Ishikawa (cell line): ENCODE results near the genes RAB9A and PIR.

DNA sequence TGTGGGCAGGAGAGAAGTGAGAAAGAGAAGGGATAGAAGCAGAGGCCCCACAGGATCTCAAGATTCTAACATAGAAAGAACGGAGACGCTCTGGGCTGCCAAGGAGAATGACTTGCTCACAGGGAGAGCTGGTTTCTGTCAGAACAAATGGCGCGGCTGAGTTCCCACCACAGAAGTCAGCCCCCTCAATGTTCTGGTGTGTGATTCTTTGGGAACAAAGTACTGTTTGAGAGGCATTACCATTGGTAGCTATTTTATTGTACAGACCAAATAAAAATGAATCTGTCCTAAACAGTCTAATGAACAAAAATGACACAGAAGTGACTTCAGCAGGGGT lies 80.5 kb downstream of the ATXN3L start:
- RRBS = no CpG with 5 or more reads among the region's 4 CpGs

GRCh38 chrX:13489482-13489926 lies 79.9 kb upstream of the EGFL6 start:
- RRBS = no CpG with 5 or more reads among the region's 6 CpGs

GRCh38 chrX:13688568-13689644 lies at the start of gene RAB9A:
RAB9A (plus strand) TSS chrX:13689128.
- RRBS = 2% methylated on average over 22 of the region's 76 CpGs

DNA sequence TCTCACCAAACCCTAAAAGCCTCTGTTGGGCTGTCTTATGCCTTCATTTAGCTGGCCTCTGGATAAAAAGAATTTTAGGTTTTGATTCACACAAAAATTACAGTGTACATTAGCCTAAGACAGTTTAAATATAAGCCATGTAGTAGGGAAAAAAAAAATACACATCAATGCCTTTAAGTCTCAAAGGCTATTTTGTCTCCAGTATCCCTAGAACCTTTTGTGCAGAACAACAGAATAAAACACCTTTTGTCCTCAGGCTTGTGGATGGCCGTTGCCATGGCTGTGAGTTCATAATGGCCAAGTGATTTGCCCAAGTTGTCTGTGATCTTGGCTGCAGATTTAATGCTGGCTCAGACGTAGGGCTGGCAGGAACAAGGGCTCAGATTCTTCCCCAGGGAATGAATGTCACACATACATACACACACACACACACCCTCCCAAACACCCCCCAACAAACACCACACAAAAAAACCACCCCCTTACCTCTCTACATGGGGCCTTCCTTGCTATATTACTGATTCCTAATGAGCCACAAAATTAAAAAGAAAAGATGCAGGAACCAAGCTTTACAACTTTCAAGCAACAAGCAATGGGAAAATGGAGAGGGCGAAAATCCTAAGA lies 25.3 kb downstream of the GPM6B start:
- RRBS = no CpG with 5 or more reads among the region's 3 CpGs

GRCh38 chrX:13939045-13939484 lies 90.6 kb downstream of the GEMIN8 start:
- RRBS = no CpG with 5 or more reads among the region's 12 CpGs

- RRBS = no CpG with 5 or more reads among the region's 3 CpGs
Observed at GRCh38 chrX:14027720-14028103, 2.0 kb downstream of the GEMIN8 start.

- RRBS = no CpG with 5 or more reads among the region's 2 CpGs
Observed at GRCh38 chrX:14454337-14454814, 75.0 kb upstream of the GLRA2 start.

DNA sequence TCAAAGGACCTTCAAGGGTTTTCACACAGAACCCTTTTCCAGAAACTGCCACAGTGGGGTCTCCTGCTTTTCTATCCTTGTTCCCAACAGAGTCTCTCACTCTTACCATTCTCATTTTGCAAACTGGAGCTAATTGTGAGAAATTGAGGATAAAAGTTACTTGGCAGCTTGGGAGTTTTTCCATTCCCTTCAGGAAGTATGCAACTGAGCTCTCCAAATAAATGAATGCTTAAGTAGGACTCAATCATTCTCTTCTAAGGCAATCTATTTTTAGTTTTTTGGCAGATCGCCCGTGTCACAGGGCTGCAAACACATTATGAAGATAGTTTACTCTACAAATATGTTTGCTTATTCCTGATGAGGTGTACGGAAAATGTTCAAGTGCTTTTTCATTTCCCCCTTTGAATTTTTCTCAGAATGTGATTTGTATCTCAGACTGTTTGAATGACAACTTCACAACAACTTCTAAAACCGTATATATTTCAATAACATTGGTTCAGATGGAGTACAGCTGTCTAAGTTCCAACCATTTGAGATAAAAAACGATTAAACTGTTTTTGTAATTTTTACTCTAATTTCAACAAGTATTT lies 5.3 kb downstream of the ASB11 start:
- RRBS = no CpG with 5 or more reads among the region's 5 CpGs

GRCh38 chrX:15342862-15343276 lies 7.5 kb upstream of the PIGA start:
- RRBS = no CpG with 5 or more reads among the region's 3 CpGs

- RRBS = under 1% methylated on average over 11 of the region's 50 CpGs
Observed at GRCh38 chrX:15493021-15494251, at the start of gene PIR. PIR (minus strand) TSS chrX:15493333.

DNA sequence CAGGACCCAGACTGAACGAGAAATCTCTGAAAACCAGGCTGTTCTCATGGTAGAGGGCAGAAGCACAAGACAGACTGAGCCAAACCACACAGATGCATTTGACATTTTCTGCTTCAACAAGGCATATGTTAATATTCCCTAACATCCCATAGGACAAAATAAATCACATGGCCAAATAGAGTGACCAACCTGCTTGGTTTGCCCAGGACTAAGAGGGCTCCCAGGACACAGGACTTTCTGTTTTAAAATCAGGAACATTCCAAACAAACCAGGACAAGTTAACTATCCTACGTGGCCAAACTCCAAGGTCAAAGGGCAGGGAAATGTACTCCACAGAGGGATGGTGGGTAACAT lies 11.7 kb downstream of the CTPS2 start:
- RRBS = no CpG with 5 or more reads among the region's 2 CpGs

GRCh38 chrX:16739402-16739961 lies 20.1 kb downstream of the SYAP1 start:
- RRBS = no CpG with 5 or more reads among the region's 6 CpGs

DNA sequence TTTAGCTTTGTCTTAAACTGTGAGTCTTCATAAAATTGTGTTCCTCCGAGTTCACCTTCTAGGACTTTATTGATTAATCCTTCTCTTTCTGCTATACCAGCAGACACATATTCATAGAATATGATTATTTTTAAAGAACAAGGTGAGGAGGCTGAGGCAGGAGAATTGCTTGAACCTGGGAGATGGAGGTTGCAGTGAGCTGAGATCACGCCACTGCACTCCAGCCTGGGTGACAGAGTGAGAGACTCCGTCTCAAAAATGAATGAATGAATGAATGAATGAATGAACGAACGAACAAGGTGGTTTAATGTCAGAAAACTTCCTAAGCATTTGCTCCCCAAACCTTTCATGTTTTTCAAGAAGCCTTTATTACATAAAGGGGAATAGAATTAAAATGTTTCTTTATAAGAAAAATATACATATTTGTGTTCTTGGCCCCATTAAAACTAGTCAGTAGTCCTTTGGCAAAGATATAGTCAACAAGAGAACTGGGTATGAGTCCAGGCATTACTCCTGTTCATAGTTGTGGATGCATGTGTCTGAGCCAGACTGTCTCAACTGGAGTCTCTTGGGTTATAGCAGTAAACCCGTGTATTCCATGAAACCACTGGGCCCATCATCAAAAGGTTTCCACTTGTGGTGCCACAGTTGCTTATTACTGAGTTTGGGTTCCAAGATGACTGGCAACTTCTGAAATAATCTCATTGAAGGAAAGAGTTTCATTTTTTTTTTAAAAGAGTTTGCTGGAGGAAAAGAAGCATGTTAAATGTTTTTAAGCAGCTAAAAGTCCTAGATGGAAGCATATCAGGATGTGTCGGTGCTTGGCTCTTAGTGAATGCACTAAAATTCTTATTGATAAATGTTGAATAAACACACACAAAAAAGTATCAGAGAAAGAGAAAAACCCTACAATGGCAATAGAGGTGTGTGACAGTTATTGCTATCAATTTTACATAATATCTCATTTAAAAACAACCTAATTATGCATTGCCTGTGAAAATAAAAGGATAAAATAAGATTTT lies 24.5 kb upstream of the TXLNG start:
- RRBS = no CpG with 5 or more reads among the region's 7 CpGs

GRCh38 chrX:17718348-17719077 lies 18.8 kb upstream of the SCML1 start:
- RRBS = no CpG with 5 or more reads among the region's 1 CpG

DNA sequence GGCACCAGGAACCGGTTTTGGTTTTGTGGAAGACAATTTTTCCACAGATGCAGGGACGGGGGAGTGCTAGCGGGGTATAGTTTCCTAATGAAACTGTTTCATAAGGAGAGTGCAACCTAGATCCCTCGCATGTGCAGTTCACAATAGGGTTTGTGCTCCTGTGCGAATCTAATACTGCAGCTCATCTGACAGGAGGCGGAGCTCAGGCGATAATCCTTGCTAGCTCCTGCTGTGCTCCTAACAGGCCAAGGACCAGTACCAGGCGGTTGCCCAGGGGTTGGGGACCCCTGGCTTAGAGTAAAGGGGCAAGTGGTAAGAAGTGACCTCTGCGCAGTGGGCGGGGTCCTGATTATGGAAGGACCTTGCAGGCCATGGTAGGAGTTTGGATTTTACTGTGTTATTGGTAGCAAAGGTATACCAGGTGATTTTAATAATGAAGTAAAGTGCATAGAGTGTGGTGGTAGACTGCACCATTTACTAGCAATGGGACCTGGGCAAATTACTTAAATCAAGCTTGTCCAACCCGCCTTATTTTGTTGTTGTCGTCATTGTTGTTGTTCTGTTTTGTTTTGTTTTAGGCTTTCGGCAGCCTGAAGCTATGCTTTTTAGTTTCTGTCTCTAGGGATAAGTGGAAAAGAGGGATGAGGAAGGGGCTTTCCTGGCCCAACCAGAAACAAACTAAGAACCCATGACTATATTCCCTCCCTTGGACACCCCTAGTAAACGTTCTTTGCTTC lies 4.0 kb downstream of the SCML1 start:
- RRBS = no CpG with 5 or more reads among the region's 14 CpGs

DNA sequence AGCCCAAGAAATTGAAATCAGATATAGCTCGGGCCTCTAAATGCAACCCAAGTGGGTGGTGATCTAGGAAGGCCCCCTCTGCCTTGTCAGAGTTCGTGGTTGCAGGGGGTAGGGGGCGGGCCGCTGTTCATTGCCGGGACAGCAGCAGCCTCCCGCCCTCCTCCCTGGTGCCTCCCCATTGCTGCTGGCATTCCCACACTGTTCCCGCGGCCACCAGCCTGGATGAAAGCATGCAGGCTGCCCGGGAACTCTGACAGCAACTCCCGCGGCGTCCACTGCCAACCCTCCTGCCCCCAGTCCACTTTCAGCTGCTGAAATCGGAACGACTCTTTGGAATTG lies 122.0 kb downstream of the BEND2 start:
- RRBS = 3% methylated on average over 3 of the region's 14 CpGs

DNA sequence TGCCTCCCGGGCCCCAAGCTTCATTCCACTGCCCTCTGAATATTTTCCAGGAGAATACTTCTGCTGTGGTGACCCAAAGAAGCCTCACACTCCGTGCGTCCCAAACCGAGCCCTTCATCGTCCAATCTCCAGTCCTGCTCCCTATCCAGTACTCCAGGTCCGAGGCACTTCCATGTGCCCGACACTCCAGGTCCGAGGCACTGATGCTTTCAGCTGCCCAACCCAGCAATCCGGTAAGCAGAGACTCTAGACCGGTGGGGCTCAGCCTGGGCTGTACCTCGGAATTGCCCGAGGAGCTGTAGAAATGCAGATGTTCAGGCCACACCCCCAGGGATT lies 21.6 kb downstream of the RS1 start:
- RRBS = no CpG with 5 or more reads among the region's 12 CpGs

GRCh38 chrX:18725214-18725743 lies 17.8 kb downstream of the PPEF1 start:
- RRBS = 77% methylated on average over 2 of the region's 6 CpGs

GRCh38 chrX:18989824-18990796 lies 6.2 kb upstream of the PHKA2 start:
- RRBS = no CpG with 5 or more reads among the region's 9 CpGs